Neuron (in vitro differentiated cells): ENCODE data around the genes ZNF304, ZNF329, ZNF132 and MZF1.

DNA sequence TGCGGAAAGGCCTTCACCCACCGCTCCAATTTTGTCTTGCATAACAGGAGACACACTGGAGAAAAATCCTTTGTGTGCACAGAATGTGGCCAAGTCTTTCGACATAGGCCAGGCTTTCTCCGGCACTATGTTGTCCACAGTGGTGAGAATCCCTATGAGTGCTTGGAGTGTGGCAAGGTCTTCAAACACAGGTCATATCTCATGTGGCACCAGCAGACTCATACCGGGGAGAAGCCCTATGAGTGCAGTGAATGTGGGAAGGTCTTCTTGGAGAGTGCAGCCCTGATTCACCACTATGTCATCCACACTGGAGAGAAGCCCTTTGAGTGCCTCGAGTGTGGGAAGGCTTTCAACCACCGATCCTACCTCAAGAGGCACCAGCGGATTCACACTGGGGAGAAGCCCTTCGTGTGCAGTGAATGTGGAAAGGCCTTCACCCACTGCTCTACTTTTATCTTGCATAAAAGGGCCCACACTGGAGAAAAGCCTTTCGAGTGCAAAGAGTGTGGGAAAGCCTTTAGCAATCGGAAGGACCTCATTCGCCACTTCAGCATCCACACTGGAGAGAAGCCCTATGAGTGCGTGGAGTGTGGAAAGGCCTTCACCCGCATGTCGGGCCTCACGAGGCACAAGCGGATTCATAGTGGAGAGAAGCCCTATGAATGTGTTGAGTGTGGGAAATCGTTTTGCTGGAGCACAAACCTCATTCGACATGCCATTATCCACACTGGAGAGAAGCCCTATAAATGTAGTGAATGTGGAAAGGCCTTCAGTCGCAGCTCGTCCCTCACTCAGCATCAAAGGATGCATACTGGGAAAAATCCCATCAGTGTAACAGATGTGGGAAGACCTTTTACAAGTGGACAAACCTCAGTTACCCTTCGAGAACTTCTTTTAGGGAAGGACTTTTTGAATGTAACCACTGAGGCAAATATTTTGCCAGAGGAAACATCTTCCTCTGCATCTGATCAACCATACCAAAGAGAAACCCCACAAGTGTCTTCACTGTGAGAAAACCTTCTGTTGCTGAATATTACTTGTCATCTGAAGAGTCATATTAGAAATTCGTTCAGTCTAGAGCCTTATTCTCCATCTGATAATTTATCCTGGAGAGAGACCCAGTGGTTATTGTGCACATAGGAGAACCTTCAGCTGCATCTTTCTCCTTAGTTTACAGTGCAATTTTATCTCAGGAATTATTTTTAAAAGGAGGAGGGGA, 18.4 kb upstream of the AURKC start:
- PRO-cap: no peak

GRCh38 chr19:57297559-57298154, 17.4 kb downstream of the ZNF460 start:
- PRO-cap: no peak

GRCh38 chr19:57317480-57317960, 2.8 kb upstream of the ZNF543 start:
- PRO-cap: no peak

GRCh38 chr19:57350823-57351912, at the start of gene ZNF304:
Gene ZNF304, plus strand, starts transcription at chr19:57351271.
- PRO-cap: bidirectional peak, plus-strand start at chr19:57351297, minus-strand start at chr19:57351112; bidirectional peak, plus-strand start at chr19:57351561, minus-strand start at chr19:57351514

- PRO-cap: bidirectional peak, plus-strand start at chr19:57390262, minus-strand start at chr19:57390253; unidirectional peak, minus-strand start at chr19:57390550
Observed at GRCh38 chr19:57390195-57391039, 763 bp downstream of the ZNF548 start.

DNA sequence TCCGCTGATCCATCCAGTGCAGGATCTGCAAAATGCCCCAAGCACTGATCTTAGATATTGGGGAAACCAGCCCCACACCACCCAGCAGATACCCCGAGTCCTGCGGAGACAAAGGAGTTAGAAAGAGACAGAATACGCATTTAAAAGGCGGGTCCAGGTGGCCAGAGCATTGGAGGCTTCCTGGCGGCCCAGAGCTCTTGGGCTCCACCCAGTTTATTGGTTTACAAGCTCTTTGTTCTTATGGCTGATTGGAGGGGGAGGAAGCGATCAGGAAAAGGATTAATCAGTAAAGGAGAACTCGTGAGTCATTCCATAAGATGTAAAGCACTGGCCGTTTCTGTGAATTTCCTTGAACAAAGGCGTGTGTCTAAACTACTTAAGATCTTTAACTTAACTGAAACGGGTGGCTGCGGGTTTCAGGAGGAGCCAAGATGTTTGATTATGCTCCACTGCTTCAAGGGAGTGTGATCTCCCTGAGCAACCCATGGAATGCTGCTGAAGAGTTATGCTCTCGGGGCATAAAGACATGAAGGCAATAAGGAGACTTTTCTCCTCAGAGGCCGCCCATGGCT, 964 bp downstream of the ZNF587 start:
- PRO-cap: bidirectional peak, plus-strand start at position 241 of the sequence, minus-strand start at position 110 of the sequence

DNA sequence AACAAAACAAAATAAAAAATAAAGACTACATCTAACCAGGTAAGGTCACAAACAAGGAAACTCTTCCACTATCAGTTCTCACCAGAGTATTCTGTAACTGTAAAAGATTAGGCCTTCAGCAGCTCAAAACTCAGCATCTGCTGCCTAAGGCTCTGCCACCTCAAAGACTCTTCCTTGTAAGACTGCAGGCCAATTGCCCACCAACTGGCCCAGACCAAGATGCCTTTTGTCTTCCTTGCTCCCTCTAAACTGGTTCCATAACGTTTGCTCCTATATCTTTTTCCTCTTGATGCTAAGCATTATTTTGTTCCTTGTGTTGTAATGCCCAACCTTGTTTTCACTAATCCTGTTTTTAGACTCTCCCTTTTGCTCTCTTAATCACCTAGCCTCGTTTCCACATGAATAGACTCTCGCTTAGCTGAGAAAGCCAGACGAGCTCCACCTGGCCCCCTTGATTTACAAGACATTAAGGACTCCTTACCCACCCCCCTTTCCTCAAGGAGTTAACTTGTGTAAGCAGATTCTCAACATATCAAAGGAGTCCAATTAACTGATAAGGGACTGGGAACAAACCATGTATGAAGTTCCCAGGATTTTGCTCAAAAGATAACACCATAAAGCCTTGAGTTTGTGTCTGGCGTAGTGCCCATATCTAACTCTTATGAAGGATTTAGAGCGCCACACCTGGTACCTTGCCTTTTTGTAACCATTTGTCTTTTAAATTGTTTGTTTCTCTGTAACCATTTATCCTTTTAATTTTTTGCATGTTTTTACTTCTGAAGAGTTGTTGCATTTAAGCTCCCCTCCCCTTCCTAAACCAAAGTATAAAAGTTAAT, 1.4 kb downstream of the ZNF814 start:
- PRO-cap: no peak

- PRO-cap: no peak
Observed at GRCh38 chr19:58004456-58004933, 1.9 kb upstream of the ZNF606 start.

DNA sequence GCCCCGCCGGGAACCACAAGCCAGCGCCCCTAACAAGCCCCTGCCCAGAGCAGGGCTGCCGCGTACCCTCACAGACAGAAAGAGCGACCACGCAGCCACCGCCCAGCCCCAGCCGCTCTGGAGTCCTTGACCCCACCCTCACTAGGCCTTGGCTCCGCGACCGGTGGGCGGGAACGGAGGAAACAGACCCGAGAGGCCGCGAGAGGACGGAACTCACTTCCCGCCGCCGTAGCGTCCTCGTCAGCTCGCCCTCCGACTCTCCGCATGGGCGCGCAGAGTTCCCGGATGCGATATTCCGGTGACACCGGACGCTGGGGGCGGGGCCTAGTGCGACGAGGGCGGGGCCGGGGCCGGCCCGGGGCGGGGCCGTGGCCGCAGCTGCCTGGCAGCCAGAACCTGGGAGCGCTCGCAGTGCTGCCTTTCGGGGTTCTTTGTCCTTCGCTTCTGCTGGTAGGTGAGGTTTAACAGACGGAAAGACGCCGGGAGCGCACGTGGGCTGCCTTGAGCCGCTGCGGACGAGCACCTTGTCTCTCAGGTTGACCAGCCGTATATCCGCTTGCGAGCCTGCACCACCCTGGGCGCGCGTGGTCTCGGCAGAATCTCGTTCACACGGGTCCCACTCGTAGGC, 20.2 kb upstream of the ZSCAN18 start:
- PRO-cap: no peak

DNA sequence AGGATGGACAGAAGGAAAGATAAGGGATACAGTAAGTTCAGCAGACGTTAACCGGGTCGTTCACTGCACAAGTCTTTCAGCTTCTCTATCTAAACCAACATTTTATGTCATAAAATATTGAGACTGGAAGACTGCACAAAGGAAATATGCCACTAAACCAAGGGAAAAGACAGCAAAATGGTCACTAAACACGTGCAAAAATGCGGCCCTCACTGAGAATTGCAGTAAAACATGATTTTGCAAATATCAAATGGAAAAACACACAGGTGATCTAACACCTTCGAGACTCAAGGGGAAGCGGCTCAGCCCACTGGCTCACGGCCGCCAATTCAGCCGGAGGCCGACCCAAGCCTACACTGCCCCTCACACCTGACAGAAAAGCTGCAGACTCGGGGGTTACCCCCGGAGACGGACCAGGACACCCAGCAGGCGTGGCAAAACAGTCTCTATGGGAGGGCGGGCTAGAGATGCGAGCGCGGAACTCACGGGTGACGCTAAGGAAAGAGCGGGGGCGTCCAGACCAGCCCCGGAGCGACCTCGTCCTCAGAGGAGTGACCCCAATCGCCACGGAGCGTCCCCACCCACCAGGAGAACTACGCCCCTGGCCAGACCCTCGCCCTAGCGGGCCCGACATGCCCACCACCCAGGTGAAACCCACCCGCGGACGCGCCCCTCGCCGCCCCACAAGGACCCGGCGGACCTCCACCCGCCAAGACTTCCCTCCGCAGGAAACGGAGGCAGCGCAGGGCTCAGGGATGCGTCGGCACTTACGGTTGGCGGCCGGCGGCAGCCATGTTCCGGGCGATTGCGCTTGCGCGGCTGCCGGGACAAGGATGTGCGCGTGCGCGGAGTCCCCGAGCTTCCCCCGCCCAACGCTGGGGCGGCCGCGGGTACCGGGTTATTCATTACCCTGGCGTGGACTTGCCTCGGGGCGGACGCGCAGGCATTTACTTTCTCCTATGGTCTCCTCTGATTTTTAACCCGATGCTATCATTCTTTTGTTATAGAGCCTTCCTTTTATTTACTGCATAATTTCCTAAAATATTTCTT, at the start of gene ZNF329:
Gene ZNF329 (minus strand): TSS at position 809 of the 1,050 bp plus-strand sequence.
- PRO-cap: bidirectional peak, plus-strand start at position 386 of the sequence, minus-strand start at position 329 of the sequence; bidirectional peak, plus-strand start at position 905 of the sequence, minus-strand start at position 807 of the sequence

DNA sequence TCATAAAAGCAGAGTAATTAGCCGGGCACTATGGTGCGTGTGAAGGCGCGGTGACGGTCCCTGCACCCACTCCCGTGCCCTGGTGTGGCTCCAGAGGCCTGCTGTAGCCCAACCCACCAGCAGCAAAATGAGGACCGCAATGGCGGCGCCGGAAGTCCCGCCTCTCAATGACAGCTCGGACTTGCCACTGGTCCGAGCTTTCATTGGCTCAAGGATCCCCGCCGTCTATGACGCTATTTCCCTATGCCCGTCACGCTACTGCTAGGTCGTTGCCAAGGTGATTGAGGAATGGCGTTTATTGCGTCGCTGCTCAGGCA, at the start of gene ZNF132:
Gene ZNF132 (minus strand): TSS at position 141 of the 317 bp plus-strand sequence.
- PRO-cap: bidirectional peak, plus-strand start outside the sequence, minus-strand start at position 141 of the sequence

DNA sequence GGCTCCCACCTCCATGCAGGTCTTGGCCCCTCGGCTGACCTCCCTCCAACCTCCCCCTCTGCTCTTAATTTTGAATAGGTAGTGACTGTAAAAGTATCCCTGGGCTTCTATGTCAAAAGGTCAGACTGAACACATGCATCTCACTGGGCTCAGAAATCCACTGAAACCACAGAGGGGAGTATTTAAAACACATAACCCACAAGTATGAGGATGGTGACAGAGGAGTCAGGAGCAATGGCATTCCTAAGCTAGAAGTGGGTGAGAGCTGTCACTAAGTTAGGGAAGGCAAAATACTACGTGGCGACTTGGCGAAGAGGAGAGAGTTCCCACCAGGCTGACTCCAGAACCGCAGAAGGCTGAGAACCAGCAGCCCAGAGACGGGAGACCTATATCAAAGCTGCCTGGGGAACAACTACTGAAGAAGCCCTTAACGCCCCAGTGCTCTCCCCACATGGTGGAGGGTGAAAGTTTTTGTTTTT, 1.5 kb upstream of the ZNF446 start:
- PRO-cap: no peak

DNA sequence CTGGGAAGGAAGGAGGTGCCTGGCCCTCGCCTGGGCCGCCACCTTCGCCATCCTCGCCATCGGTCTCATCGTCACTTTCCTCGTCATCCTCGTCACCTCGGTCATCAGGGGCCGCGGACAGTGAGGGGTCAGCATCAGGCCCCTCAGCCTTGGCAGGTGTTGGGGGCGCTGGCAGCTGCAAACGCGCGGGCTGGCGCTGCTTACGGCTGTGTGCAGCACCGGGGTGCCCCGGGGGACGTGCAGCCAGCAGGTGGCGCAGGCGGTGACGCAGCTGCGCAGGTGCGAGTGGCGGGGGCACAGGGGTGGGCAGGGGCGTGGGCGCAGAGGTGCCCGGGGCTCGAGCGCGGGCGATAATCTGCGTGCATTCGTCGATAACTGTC, 2.7 kb downstream of the ZBTB45 start:
- PRO-cap: no peak

DNA sequence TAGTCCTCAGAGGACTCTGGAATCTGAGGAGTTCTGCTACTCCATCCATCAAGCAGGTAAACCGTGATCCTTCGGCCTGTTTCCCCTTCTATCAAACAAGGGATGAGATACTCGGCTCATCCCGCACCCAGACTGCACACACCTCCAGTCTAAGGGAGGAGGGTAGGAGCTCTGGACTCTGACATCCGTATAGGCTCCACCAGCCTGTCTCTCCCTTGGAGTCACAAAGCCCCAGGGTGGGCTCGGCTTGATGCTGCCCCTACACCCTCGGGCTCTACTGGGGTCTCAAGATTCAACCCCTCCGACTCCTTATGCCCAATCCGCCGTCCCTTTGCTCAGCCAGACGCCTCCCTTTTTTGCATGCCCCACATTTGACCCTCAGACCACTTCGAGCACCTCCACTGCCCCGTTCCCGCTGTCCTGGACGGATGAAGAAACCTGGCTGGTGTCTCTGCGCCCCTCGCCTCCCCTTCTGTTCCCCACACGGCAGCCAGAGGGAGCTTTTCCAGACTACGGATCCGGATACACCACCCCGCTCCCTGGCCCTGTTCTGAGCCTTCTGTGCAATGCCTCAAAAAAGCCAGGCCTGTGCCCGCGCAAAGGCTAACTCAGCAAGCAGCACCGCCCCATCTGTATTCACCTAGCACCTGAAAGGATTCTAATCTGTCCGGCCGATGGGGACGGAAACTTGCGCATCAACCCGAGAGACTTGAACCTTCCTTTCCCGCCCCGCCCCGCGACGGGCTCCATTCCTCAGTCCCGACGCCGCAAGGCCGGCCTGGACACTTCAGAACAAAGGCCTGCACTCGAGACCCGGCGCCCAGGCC, 774 bp downstream of the ZBTB45 start:
- PRO-cap: bidirectional peak, plus-strand start at position 224 of the sequence, minus-strand start at position 173 of the sequence; bidirectional peak, plus-strand start at position 574 of the sequence, minus-strand start outside the sequence

DNA sequence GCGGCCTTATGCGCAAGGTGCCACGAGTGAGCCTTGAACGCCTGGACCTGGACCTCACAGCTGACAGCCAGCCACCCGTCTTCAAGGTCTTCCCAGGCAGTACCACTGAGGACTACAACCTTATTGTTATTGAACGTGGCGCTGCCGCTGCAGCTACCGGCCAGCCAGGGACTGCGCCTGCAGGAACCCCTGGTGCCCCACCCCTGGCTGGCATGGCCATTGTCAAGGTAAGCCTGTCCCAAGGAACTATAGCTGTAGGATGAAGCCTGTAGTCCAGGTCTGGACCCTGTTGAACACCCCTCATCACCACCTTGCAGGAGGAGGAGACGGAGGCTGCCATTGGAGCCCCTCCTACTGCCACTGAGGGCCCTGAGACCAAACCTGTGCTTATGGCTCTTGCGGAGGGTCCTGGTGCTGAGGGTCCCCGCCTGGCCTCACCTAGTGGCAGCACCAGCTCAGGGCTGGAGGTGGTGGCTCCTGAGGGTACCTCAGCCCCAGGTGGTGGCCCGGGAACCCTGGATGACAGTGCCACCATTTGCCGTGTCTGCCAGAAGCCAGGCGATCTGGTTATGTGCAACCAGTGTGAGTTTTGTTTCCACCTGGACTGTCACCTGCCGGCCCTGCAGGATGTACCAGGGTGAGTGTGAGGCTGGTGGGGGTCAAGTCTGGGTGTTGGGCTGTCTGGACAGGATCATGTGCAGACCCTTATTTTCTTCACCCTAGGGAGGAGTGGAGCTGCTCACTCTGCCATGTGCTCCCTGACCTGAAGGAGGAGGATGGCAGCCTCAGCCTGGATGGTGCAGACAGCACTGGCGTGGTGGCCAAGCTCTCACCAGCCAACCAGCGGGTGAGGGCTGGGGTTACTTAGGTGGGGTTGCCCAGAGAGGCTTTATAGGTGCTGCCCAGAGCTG, 5.4 kb downstream of the TRIM28 start:
- PRO-cap: no peak

GRCh38 chr19:58561571-58561818, 3.1 kb upstream of the UBE2M start:
- PRO-cap: no peak

DNA sequence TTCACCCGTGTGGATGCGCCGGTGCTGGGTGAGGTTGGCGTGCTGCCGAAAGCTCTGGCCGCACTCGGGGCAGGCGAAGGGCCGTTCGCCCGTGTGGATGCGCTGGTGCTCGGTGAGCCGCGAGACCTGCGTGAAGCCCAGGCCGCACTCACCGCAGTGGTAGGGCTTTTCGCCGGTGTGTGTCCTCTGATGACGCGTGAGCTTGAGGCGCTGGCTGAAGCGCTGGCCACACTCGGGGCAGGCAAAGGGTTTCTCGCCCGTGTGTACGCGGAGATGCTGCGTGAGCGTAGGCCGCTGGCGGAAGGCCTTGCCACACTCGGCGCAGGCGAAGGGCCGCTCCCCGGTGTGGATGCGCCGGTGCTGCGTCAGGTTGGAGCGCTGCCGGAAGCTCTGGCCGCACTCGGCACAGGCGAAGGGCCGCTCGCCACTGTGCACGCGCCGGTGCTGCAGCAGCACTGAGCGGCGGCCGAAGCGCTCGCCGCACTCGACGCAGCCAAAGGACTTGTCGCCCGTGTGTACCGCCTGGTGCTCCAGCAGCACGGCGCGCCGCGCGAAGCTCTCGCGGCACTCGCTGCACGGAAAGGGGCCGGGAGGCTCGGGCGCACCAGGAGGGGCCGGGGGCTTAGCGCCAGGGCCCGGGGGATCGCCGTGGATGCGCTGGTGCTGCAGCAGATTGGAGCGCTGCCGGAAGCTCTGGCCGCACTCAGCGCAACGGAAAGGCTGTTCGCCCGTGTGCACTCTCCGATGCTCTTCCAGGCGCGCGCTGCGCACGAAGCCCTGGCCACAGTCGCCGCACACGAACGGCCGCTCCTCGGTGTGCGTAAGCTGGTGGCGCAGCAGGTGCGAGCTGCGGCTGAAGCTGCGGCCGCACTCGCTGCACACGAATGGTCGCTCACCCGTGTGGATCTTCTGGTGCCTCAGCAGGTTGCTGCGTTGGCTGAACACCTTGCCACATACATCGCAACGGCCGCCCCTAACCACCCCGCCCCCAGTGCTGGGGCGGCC, 4.1 kb upstream of the UBE2M start:
- PRO-cap: bidirectional peak, plus-strand start at position 483 of the sequence, minus-strand start at position 457 of the sequence; bidirectional peak, plus-strand start at position 737 of the sequence, minus-strand start at position 675 of the sequence

DNA sequence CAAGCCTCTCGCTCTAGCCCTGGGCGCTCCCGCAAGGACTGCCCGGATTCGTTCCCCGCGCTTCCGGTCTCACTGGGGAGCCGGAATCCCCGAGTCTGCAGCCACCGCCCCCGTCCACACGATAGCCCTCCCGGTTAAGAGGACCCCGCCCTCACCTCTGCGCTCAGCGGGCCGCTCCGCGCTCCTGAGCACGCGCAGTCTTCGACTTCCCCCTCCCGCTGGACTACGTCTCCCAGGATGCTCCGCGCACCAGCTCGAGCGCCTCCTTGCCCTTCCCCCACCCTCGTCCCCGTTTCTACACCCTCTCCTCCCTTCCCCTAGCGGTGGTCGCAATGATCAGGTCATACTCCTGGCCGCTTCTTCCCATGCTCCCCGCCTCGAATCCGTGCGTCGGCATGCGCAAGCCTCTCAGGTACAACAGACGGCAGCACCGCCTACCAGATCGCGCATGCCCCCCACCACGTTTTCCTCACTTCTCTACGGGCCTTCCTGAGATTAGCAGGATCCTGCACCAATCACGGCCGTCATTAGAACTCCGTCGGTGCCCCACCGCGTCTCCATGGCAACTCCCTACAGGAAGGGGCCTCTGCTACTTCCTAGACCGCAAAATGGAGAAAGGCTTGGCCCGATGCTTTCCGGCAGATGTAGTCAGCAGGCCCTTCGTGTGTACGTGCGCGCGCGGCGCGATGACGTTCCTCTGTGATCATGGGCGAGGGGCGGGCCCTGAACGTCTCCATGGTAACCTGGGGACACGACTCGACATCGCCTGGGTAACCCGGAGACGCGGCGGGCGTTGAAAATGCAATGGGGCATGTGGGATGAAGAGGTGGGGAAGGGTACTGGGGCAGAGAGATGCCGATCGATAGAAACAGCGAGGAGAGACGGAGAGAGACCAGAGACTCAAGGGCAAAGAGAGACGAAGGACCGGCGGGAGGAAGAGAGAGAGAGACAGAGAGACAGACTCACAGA, at the start of gene MZF1:
Gene MZF1 (minus strand): TSS at position 436 of the 969 bp plus-strand sequence.
- PRO-cap: bidirectional peak, plus-strand start at position 72 of the sequence, minus-strand start outside the sequence; bidirectional peak, plus-strand start at position 310 of the sequence, minus-strand start at position 225 of the sequence; bidirectional peak, plus-strand start at position 895 of the sequence, minus-strand start at position 617 of the sequence